Hair follicle dermal papilla cell (primary cell): ENCODE measurements around the gene GOPC.

DNA sequence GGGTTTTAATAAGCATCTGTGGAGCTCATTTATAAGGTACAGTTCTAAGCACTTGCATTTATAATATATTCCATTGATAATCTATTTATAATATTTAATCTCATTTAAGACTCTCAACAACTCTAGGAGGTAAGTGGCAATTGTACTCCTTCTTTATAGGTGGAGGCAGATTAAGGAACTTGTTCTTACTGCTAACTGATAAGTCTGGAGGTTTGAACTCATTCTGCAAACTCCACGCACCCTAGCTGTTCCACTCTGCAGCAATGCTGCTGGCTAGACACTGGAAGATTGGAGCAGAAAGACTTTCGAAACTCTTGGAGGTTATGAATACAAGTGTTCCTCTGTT is 765 bp upstream of the HDAC2 start:
- CAGE, long polyA plus RNA: no peak

GRCh38 chr6:115947976-115948495 is 112.7 kb downstream of the FRK start:
- CAGE, long polyA plus RNA: no peak

GRCh38 chr6:116369329-116370008 is 1.3 kb upstream of the DSE start:
- CAGE, long polyA plus RNA: no peak

- CAGE, long polyA plus RNA: no peak
Measured at GRCh38 chr6:116392288-116393071, 21.7 kb downstream of the DSE start.

GRCh38 chr6:116512617-116512866 is 1.1 kb downstream of the CALHM5 start:
- CAGE, long polyA plus RNA: no peak

GRCh38 chr6:116557679-116558342 is 4.3 kb downstream of the CALHM4 start:
- CAGE, long polyA plus RNA: no peak

GRCh38 chr6:117485316-117485858 is 2.9 kb downstream of the DCBLD1 start:
- CAGE, long polyA plus RNA: no peak

DNA sequence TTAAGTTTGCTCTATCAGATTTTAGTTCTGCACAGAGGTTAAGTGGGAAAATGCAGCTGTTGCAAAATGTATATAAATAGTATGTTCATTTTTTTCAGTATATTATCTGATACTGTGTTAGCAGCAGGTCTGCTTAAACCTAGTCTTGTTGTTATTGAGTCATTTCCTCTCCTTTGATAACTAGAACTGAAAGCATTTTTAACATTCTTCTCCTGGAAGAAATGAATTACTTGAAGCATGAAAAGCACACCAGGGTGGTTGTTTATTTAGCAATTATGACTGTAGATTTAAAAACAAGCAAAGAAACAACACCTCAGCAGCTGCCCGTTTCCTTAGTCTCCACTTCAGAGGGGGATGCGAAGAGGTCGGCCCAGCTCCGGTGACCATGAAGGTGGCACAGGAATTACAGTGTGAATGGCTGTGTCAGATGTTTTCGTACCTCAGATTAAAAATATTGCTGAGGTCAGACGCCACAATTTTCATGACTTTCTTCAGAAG is 53.5 kb downstream of the GOPC start:
- CAGE, long polyA plus RNA: no peak

DNA sequence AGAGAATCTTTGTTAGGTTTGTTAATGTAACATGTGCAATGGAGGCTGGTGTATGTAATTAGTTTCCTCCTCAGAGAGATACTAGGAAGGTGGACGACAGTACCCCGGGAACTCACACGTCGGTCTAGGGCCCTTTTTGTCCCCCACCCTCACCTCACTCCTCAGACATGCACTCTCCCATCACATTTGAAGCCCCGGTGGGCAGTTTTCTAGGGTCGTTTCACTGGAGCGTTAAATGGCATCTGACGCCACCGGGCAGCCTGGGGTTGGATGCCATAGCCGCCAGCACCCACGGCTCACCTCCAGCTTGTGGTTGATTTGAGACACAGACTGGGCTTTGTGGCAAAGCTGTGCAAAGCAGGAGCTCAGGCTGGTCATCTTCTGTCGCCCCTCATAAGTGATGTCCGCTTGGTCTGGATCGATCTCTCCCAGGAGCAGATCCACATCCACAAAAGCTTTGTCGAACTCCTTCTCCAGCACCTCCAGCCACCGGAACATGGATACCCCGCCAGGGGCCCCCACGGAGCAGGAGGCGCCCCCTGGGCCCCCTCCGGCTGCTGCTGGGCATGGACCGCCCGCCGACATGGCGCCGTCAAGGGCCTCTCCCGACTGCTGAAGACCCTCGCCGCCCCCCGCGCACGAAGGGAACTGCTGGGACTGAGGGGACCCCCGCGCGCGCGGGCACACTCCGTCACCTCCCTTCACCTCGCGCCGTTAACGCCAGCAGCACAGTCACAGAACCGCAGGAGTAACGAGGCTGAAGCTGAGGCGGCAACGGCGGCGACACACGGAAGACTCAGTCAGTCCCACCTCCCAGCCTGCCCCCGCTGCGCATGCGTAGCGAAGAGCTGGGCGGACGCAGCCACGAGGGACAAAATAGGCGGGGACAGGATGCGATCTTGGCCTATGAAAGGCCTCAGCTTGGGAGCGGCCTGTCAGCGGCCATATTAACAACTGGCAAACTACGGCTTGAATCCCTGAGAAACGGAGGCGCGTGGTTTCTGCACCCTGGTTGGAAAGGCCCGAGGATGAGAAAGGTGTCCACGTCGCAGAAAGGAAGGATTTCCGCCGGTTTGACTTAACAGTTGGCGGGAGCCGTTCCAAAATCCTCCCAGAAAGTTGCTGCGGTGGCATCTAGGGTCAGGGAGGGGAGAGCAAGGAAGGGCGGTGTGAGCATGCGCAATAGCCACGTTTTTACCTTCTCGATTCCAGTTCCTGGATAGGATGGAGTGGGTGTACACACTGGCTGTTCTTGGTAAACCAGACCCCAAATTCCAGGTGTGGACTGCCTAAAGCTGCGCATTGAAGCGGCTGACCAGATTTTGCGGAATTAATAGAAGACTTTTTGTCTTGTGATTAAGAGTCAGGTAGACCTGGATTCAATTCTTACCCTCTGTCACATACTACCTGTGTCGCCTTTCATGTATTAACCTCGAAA is at the start of gene GOPC:
TSS of gene GOPC (minus strand) at position 808 of the 1,438 bp plus-strand sequence.
- CAGE, long polyA plus RNA: no peak

GRCh38 chr6:117919674-117920881 is 13.0 kb downstream of the SLC35F1 start:
- CAGE, long polyA plus RNA: no peak

DNA sequence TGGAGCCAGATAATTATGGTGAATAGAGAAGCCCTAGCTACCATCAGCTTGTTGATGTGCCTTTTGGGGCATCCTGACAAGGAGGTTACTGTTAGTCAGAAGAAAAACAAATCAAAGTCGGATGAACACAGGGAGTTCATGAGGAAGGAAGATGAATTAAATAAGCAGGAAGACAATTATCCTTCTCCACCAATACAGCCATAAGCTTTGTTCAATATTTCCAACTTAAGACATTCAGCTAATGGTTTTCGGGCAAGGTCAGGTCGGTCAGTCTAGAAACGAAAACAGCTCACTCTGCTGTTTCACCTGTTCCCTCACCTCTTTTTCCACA is 163.7 kb upstream of the PLN start:
- CAGE, long polyA plus RNA: no peak

DNA sequence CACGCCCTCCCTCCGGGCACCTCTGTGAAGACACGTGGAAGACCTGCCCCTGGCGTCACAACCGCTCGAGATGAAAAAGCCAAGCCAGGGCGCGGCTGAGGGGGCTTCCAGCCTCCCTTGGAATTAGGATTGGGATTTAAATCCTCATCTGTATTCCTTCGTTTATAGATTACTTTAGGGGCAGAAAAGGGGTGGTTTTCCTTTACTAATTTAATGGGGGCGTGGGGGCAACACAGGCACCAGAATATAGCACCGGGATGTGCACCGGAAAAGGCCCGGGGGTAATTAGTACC is 436 bp upstream of the CEP85L start:
- CAGE, long polyA plus RNA: no peak

- CAGE, long polyA plus RNA: no peak
Measured at GRCh38 chr6:118748160-118749335, 97.2 kb upstream of the CEP85L start.

DNA sequence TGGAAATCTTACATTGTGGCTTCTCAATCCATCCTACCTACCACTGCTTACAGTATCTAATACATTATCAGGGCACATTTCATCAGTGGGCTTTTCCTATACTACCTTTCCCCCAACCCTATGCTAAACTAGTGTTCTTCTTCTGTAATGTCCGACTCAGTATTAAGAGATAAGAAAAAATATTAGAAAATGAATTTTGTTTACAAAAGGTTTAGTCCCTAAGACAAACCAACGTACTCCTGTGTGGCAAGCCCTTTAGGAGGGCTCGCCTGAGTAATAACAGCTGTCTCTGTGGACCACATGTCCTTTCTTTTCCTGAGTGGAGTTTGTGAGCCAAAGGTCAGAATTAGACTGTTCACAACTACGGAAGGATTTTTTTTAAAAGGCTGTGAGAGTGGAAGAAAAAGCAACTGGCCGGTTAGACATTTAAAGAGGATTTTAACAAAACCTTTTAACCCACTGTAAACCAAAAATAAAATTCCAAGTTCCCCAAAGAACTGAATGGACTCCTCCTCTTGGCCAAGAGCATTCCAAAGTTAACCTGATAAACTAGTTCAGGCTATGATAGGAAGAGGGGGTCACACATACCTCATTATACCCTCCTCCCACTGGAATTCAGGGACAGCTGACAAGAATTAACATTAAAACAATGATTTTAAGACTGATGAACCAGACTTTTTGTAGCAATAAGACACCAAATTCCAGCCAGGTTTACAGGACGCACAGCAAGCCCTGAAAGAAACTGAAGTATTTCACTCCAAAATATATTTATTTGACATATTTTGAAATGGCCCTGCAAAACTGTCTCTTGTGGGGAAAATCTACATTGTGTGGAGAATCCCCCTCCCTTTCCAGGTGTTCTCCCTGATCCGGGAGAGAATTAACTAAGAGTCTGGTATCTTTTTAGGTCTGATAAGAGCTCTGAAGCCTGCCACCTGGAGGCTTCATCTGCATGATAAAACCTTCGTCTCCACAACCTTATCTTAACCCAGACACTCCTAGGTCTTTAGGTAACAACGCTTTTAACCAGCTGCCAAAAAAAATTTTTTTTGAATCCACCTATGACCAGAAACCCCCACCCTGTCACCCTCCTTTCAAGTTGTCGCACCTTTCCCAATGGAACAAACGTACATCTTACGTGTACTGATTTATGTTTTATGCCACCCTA is 43.4 kb downstream of the FAM184A start:
- CAGE, long polyA plus RNA: no peak

GRCh38 chr6:119071307-119072040 is 7.0 kb downstream of the FAM184A start:
- CAGE, long polyA plus RNA: no peak

DNA sequence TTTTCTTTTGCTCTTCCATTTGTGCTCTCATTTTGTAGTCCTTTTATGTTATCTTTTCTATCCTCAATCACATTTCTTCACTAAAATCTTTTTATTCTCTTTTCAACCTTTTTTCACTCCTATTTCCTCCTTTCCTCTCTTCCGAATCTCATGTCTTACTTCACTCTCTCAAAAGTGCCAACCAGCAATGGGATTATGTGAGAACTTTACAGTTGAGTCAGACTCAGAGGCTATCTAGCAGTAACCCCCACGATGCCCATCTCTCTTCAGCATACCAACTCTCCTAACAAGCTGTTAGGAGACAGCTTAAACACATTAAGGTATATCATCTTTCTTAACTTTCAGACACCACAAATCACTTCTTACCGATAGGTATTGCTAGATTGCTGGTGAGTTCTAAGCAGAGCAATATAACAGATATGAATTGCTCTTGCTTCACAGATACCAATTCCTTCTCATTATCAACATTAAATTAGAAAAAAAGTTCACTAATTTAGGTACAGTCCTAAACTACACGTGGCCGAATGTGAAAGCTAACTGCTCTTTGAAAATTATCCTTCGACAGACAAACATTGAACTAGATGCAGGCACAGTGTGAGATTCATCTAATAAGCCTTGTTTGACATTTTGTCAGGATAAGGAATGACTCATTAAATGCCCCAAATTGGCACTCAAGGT is 1.3 kb downstream of the FAM184A start:
- CAGE, long polyA plus RNA: no peak

DNA sequence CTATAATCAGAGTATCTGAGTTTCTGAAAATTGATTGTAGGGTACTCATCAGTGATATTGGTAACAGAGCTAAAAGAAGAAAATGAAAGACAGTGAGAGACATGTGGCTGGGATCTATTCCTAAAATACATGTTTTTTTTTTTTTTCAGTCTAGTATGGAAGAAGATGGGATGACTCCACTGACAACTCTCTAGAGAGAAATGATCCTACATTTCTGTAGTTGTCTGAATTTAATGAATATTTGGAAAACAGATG is 102.8 kb upstream of the FAM184A start:
- CAGE, long polyA plus RNA: no peak

DNA sequence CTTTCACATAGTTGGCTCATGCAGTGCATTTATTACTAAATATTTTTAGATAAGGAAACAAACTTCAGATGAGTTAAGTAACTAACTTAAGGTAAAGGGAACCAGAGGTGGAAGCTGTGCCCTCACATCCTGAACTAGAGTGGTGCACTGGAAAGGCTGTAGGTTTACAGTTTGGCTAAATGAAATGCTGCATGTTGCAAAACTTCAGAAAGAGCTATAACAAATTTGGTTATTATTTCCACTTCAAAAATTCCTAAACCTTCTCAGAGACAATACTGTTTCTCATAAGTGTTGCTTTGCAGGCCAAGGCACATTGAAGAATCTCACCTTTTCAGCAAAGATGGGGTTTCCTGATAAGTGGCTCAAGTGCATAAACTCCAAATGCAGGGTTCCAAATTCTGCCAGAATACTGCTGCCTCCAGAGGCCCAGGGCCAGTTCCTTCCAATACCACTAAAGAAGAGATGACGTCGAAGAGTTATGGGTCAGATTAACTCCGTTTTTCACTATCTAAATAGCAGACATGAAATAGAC is 126.0 kb upstream of the FAM184A start:
- CAGE, long polyA plus RNA: no peak

DNA sequence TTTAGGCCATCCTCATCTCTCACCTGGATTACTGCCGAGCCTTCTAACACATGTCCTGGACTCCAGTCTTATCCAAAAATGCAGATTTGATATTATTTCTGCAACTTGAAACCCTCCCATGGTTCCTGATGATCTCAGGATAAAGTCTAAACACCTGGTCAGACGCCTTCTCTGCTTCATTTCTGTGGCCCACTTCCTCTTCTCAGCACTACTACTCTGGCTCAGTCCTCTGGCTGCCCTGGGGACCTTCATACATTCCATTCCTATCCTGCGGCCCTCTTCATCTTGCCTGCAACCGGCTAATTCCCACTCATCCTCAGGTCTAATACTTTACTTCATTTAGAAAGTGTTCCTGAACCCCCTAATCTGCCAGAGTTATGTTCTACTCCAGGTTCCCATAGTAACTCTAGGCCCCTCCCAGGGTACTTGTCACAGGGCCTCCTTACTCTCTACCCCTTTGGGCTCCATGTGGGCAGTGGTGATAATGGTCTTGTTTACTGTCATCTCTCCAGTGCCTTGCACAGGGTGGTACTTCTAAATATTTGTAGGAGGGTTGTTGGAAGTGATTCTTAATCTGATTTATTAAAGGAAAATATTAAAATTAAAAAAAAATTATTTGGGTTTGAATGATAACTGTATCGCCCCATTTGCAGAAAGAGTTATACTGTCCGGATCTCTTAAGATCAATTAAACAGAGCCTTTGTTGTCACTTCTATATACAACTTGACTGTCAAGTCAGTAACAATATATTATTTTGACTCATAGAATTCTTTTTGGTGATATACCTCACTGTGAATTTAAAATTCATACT is 18.9 kb downstream of the MAN1A1 start:
- CAGE, long polyA plus RNA: no peak

- CAGE, long polyA plus RNA: no peak
Measured at GRCh38 chr6:121777506-121777705, 342.0 kb downstream of the GJA1 start.